Aorta (tissue), 1 donor: ENCODE measurements around a stretch of chr11.

GRCh38 chr11:73983168-73983940, 711 bp upstream of the UCP2 start:
- PRO-cap = bidirectional peak, plus-strand start at chr11:73983638, minus-strand start at chr11:73983202

- PRO-cap = no peak
These were observed 11.7 kb upstream of the UCP3 start for GRCh38 chr11:74020418-74021203.

DNA sequence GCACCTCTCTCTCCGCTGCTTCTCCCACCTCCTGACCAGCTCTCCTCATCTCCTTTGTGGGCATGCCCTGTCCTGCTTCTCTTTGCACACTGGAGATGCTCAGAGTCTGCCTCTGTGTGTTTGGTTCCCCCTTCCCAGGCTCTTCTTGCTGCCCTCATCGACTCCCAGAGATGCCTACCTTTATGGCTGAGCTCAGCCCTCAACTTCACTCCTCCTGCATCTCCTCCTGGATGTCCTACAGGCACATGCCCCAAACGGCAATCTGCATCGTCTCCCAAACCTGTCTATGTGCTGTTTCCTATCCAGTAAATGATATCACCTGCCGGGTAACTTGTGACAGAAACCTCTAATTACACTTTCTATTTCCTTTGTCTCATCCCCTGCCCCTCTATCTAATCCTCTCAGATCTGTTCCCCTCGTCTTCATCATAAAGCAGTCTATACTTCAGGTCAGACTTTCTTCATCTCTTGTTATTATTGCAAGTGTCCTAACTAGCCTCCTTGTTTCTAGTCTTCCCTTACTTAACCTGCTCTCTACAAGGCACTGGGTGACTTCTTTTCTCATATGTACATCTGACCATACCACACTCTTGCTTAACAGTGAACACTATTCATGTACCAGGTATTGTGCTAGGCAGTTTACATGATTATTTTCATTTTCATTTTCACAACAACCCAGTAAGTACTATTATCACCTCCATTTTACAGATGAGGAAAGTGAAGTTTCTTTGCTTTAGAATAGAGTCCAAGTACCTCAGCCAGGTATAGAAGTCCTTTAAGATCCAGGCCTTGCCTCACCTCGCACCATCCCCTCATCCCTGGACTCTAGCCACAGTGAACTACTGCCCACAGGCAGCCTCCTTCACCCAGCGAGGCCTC, 21.9 kb upstream of the UCP3 start:
- PRO-cap = no peak

DNA sequence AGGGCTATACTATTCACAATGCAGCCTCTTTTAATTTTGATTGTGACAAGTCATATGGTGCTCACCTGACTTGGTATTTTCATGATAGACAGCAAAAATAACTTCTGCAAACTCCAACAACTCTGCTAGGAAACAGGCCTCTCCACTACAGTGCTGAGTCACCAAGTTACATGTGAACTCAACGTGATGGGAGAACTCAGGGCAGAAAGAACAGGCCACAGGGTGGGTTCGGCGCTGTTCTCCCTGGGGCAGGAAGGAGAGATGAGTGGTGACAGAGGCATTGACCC, 76.6 kb upstream of the UCP3 start:
- PRO-cap = no peak

- PRO-cap = no peak
These were observed 29.5 kb downstream of the C2CD3 start for GRCh38 chr11:74141202-74141722.

- PRO-cap = no peak
These were observed 918 bp downstream of the PGM2L1 start for GRCh38 chr11:74397336-74397694.

DNA sequence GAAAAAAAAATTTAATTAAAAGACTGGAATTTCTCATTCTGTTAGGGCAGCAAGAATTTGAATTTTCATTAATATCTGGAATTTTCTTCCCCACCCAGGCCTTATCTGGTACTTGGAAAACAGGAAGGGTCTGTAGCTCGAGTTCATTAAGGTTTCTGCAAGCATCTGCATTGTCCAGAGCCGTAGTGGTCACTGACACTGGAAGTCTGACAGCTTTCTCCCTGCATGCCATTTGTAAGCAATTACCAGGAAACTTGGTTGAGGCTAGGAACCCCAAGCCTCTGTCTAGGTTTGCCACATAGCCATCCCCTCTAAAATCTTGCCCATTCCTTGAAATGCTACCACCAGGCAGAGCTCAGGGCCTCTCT, 5.4 kb upstream of the PGM2L1 start:
- PRO-cap = no peak

DNA sequence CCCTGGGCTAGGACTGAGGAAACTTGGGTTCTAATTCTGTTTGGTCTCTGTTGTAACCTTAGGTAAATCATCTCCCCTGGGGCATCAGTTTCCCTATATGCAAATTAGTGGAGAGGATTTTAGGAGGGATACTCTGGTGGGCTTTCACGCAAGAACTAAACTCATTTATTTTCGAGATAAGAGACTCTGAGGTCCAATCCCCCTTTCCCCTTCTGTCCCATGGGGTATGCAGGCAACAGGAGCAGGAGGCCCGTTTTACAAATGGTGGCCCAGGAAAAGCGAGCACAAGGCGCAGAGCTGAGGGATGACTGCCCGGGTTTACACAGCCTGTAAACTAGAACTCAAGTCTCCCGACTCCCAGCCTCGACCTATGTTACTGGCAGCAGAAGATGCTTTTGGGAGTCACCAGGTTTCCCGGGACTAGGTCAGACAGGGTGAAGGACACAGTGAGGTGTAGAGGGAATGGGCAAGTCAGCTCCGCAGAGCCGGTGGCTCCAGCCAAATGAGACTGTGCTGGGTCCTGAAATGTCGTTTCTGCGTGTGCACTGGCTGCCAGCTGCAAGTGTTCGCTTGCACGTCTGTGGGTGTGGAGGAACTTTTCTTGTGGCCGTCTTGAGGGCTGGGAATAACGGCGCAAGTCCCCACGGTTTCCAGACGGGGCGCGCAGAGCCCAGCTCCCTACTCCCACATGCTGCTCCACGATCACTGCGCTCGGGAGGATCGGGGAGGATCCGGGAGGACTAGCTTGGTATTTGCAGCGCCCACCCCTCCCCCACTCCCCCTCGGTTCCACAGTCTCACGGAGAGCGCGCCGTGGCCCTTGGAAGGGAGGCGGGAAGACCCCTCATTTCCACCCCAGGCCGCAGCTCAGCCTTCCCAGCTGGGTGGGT, 603 bp downstream of the KCNE3 start:
- PRO-cap = unidirectional peak, plus-strand start at position 775 of the sequence

DNA sequence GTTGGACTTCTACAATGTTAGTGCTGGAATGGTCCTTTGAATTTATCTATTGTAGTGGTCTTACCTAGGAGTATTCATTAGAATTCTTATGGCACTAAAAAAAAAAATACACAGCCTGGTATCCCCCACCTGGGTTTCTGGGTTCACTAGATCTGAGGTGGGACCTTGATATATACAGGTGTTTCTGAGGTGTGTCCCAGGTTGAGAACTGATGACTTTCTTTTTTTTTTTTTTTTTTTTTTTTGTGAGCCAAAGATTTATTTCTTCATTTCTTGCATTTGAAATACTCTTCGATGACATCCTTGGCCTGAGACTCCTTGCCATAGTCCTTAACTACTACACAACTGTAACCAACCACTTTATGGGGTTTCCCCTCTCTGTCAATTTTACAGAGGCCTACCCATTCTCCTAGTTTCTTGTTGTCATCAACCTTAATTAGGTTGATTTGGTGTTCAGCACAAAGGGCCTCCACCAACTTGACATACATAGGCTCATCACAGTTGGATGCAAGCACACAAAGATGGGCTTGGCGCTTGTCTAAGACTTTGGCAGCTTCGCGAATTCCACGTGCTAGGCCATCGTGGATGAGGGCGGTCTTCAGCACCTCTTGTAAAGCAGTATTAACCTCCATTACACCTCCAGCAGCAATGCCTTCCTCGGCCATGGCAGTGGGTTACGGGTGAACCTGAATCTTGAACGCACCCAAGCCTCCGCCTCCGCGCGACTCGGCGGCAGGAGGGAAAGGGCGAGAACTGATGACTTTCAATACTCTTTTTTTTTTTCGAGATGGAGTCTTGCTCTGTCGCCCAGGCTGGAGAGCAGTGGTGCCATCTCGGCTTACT, 3.0 kb upstream of the RNF169 start:
- PRO-cap = no peak

DNA sequence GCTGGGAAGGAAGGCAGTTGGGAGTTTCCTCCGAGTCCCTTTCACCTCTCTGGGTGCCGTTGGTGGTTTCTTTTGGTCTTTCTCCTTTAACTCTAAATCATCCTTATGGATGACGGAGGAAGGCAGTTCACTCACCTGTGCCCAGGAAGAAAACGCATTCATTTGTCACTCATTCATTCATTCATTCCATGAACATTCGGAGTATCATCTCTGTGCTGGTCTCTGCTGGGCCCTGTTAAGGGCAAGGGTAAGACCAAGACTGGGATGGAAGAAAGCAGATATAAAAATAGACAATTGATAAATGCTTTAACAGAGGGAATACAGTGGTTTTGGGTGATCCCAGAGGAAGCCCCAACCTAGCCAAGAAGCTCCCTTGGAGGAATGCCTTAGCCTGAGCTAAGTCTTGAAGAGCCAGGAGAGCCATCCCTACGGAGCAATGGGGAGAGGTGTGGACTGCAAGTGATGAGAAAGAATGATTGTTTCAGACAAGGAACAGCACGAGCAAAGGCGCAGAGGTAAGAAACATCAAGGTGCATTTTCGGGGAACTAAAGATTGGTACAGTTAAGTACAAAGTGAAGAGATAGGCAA, 96.6 kb downstream of the RNF169 start:
- PRO-cap = no peak

DNA sequence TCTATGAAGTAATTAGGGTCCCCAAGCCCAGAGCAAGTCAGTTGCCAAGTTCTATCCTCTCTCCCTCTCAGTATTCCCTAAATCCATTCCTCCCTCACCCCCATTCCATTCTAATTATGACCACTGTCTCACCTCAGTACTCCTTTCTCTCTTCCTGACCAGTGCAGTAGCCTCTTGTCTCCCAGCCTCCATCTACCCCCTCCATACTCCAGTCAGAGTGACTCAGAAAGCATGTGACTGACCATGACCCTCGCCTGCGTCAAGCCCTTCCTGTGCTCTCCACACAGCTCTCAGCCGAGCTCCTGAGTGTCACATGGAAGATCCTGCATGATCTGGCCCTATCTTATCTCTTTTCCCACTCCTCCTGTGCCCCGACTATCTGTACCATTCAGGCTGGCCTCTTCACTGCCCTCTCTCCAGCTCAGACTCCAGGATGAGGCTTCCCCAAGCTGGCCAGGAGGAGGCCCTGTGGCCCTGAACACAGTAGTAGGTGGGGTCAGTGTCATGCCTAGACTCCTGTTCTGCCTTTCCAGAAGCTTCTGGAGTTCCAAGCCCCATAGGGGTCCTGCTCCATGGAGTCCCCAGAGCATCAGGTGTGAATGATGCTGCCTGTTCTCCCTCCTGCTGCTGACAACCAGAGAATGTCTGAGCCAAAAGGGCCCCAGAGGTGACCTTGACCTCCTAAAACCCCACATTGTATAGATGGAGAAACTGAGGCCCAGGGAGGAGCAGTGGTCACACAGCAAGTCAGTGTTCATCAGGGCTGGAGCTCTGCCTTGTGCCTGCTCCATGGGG, 42.7 kb downstream of the NEU3 start:
- PRO-cap = no peak

GRCh38 chr11:75158761-75159388, 8.0 kb downstream of the SLCO2B1 start:
- PRO-cap = no peak

DNA sequence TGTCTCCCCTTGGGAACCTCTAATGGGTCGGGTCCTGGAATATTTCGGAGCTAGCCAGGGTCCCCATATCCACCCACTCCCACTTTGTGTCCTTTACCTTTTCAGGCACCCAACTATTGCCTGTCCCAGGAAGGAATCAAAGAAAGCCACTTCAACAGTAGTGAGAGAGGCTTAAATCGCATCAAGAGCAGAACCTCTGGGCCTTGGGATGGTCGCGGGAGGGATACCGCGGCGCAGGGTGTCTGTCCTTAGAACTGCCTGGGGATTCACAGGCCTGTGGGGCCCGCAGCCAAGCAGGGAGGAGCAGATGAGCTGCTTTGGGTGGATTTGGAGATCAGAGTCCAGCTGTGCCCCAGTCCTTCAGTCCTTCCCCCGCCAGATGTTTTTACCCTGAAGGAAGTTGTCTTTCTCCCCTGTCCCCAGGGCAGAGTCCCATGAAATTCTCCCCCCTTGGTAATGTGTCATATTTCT, 13.4 kb downstream of the SLCO2B1 start:
- PRO-cap = no peak

GRCh38 chr11:75203983-75204698, 36.4 kb upstream of the TPBGL start:
- PRO-cap = no peak

DNA sequence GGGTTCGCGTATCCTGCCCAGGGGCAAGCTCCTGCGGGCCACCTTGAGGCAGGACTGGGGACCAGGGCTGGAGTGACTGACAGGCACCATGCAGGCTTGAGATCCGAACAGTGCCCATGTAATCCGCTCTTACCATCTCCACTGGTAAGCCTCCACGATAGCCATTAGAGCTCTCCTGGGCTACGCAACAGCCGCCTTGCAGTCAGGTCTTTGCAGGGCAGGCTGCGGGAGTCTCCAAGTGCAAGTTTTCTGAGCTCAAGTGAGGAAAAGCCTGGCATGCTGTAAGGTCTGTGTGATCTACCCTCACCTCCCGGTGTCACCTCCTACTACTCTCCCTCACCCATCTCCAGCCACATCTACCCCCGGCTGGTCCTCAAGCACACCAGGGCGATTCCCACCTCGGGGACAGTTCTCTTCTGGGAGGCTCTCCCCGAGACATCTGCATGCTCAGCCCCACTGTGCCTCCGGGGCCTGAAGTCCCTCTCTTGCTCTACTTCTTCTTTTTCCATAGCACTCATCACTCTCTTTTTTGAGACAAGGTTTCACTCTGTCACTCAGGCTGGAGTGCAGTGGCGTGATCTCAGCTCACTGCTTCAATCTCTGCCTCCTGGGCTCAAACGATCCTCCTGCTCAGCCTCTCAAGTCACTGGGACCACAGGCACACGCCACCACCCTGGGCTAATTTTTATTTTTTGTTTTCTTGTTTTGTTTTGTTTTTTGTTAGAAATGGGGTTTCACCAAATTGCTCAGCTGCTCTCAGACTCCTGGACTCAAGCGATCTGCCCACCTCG, 49.7 kb downstream of the TPBGL start:
- PRO-cap = no peak

DNA sequence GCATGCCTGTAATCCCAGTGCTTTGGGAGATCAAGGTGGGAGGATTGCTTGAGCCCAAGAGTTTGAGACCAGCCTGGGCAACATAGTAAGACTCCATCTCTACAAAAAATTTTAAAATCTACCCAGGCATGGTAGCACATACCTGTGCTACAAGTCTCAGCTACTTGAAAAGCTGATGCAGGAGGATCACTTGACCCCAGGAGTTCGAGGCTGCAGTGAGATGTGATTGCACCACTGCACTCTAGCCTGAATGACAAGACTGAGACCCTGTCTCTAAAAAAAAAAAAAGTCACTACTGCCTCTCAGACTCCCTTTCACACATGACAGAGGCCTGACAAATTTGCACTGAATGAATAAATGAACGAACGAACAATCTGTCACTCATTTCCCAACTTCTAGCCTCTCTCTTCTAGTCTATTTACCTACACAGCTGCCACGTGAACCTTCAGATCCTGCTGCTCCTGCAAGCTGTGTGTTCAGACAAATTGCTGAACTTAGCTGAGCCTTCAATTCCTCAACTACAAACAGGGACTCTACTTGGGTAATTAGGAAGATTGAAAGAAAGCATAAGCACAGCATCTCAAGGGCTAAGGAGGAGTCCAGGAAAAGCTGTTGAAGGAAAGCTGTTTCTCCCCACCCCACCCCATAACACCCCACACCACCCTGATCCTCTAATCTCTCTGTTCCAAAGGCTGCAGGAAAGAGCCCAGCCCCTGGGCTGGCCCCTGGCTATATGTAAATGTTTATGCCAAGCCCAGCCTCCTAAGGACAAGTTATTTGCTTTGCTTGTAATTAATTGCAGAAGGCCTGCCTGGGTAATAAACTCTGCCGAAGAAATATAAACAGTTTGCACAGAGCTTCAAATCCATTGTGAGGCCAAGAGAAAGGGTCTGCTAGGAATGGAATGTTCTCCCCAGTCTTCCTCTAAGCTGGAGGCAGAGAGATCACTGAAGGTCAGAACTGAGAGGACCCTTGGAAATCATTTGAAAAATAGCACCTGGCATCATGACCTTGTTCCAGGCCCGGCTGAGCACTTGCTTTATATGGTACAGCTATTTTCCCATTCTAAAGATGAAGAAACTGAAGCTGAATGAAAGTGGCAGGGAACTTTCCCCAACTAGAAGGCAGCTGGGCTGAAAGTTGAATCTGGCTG, 21.4 kb downstream of the ARRB1 start:
- PRO-cap = no peak

DNA sequence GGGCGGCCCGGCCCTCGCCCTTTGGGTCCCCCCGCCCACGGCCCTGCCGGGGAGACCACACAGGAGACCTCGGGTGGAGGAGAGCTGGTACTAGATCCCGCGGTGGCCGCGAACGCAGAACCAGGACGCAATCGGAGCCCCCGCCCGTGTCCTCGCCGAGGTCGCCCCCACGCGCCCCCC, 187 bp downstream of the ARRB1 start:
- PRO-cap = no peak

- PRO-cap = unidirectional peak, plus-strand start at chr11:75430113
These were observed 3.0 kb downstream of the KLHL35 start for GRCh38 chr11:75429554-75430927.

GRCh38 chr11:75430998-75431465, 2.0 kb downstream of the KLHL35 start:
- PRO-cap = no peak

- PRO-cap = no peak
These were observed 41.0 kb downstream of the MAP6 start for GRCh38 chr11:75627850-75628226.